A549 (cell line): ENCODE results near the genes ASB2, OTUB2, PPP4R4 and SERPINA3.

- PRO-cap = no peak
CAGE:
- cytosol, long polyA plus RNA = no peak
- long polyA plus RNA = no peak
- nucleus, long polyA plus RNA = no peak
Observed at GRCh38 chr14:93965336-93965653, 11.1 kb downstream of the ASB2 start.

DNA sequence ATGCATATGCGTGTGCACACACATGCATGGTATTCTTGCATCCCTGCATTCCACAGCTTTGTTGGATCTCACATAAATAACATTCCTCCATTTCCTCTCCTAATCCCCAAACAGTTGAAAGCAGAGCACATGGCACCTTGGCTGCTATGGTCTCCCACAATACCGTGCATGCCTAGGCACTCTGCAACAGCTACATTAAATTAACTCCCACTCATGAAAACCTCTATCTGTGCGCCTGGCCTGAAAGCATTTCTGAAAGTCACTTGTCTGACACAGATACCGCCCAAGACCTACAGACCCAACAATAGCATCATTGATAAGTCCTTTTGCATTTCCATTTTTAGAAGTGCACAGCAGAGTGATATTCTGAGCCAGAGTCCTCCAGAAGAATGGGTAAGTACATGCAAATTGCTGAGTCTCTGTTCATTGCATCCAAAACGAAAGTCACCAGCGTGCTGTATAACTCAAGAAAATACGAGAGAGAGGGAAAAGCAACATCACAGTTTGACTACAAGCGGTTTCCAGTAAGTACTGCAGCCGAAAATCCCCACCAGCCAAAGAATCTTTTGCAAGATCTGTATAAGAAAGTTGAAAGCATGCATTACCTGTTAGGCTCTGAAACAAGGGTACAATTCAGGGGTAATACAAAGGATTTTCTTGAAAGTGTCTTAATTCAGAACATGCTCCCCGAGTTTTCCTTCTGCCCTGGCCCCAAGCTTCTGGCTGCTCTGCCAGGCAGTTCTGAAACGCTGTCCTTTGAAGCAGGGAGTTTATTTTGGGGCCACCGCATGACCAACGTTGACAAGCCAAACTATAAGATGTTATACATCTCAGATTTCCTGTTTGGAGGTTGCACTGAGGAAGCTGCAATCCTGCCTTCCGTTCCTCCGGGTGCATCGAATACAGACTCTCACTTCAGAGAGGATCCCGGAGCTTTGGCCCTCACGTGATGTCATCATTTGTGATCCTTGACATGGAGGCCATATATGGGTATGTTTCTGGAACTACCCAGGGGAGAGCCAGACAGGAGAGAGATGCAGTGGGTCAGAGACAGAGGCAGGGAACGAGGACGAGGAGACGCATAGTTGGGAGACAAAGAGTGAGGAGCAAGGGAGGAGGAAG, at the start of gene ASB2:
Gene ASB2, minus strand, starts transcription at position 742 of the 1,122 bp plus-strand sequence.
- PRO-cap = no peak
CAGE:
- cytosol, long polyA plus RNA = no peak
- long polyA plus RNA = no peak
- nucleus, long polyA plus RNA = no peak

DNA sequence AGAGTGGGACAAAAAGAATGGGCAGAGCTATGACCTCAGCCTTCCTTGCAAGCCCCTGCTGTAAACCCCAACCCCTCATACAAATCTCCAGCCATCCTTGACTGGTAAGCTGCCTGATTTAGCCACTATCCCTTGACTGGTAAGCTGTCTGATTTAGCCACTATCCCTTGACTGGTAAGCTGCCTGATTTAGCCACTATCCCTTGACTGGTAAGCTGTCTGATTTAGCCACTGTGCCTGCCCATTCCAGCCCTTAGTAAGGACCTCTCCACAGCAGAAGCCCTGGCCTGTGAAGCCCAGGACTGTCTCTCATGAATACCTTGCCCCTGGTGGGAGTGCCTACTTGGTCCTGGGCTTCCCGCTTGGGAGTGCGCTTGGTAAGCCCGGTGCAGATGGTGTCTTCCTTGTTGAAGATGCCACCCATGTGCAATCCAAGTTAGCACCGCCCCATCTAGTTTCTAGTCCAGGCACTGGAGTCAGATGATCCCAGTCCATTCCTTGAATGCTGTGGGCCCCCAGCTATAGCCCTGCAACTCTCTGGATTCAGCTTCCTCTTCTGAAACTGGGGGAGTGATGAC, 5.5 kb upstream of the ASB2 start:
- PRO-cap = no peak
CAGE:
- cytosol, long polyA plus RNA = no peak
- long polyA plus RNA = no peak
- nucleus, long polyA plus RNA = no peak

- PRO-cap = no peak
CAGE:
- cytosol, long polyA plus RNA = no peak
- long polyA plus RNA = no peak
- nucleus, long polyA plus RNA = no peak
Observed at GRCh38 chr14:93994783-93995793, 2.0 kb upstream of the CCDC197 start.

DNA sequence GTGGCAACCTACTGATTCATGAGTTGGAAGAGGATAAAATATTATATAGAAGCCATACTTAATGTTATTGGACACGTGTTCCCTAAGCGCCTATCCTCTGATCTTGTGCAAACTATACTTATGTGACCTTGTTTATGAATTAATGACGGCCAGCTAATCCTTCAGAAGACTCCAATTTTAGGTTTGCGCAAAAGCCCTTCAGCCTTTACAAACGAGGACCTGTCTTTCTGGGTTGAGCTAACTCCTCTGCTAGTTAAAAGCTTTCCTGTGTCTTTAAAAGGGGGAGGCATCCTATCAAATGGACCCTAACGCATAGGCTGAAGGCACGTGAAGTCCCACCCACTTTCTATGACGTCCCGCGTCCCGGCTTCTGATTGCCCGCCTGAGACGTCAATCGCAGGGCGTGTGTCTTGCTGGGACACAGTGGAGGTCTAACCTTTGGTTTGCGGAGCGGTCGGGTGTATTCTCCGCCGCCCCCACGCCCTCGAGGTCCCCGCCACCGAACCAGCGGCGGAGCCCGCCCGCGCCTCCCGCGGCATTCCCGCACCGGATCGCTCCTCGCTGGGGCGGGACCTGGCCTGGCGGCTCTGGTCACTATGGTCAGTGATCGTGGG, at the start of gene OTUB2:
Gene OTUB2, plus strand, starts transcription at position 399 of the 614 bp plus-strand sequence.
- PRO-cap = no peak
CAGE:
- cytosol, long polyA plus RNA = no peak
- long polyA plus RNA = start-site peak on the plus strand centred at position 402 of the sequence, 43 bp wide, 37 and 27 reads in 2 replicates
- nucleus, long polyA plus RNA = no peak

DNA sequence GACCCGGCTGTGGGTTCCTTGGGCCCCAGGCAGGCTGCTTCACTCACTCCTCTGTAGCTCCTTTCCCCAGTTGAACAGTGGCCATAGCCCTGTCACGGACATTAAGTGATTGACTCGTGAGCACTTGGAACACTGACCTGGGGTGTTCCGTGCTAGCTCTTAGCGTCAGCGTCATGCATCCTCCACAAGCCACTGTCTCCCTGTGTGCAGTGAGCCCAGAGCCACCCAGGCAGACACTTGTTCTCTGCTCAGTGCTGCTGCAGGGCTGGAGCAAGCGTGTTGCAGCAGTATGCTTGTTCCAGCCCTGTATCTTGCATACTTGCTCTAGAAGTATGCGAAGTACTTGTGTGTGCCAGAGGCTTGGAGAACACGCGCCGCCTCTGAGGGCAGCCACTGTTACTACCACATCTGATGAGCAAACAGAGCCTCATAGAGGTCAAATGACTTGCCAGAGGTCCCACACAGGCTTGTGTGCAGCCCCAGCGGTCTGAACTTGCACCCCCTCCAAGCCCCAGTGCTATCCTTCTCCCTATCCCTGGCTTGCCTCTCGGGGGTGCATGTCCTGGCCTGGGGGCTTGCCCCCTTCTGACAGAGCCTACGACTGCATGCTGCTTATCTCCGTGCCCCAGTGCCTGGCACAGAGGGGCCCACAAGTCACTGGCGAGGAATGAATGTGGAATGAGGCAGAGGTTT, 15.8 kb downstream of the OTUB2 start:
- PRO-cap = no peak
CAGE:
- cytosol, long polyA plus RNA = no peak
- long polyA plus RNA = no peak
- nucleus, long polyA plus RNA = no peak

GRCh38 chr14:94054719-94055759, 26.0 kb downstream of the DDX24 start:
- PRO-cap = no peak
CAGE:
- cytosol, long polyA plus RNA = no peak
- long polyA plus RNA = no peak
- nucleus, long polyA plus RNA = no peak

GRCh38 chr14:94077478-94078200, 3.4 kb downstream of the DDX24 start:
- PRO-cap = no peak
CAGE:
- cytosol, long polyA plus RNA = no peak
- long polyA plus RNA = no peak
- nucleus, long polyA plus RNA = no peak

DNA sequence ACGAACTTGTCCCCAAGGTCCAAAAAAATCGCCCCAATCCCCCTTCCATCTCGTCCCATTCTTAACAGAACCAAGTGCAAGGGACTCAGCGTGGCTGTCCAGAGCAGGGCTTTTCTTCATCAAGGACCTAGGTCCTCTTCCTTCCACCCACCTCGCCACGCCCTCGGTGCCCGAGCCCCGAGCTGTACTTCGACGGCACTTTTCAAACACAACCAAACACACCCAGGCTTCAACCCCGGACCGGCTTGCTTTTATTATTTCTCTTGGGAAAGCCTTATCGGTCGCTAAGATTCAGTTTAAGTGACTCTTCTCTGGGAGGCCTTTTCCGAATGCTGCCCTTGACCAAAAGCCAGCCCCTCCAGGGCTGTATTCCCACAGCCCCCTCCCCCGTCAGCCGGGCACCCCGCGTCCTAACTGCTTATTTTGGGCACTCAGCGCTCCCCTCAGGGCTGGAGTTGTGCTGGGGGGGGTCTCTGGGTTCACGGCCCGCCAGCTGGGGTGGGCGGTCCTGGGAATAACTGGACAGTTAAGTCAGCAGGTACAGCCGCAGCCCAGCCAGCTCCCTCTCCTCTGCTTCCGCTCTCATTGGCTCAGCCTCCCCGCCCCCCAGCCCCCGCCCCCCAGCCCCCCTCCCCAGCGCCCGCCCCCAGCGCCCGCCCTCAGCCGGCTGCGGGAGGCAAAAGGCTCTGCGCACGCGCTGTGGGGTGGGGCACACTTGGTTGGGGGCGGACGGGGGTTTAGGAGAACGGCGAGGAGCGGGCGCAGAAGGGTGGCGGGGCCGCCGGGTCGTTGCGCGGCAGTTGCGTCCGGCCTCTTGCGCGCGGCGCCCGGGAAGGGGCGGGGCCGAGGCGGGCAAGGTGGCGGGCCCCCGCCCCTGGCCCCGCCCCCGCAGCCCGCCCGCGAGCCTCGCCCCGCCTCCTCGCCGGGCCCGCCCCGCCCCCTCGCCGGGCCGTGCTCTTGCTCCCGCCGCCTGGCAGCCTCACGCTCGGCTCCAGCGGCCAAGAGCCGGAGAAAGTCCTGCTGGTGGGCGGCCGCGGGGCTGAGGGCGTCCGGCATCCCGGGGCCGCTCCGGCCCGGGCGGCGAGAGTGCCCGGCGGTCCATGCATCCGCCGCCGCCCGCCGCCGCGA, at the start of gene PPP4R4:
Gene PPP4R4, plus strand, starts transcription at position 957 of the 1,128 bp plus-strand sequence.
- PRO-cap = no peak
CAGE:
- cytosol, long polyA plus RNA = no peak
- long polyA plus RNA = no peak
- nucleus, long polyA plus RNA = no peak

DNA sequence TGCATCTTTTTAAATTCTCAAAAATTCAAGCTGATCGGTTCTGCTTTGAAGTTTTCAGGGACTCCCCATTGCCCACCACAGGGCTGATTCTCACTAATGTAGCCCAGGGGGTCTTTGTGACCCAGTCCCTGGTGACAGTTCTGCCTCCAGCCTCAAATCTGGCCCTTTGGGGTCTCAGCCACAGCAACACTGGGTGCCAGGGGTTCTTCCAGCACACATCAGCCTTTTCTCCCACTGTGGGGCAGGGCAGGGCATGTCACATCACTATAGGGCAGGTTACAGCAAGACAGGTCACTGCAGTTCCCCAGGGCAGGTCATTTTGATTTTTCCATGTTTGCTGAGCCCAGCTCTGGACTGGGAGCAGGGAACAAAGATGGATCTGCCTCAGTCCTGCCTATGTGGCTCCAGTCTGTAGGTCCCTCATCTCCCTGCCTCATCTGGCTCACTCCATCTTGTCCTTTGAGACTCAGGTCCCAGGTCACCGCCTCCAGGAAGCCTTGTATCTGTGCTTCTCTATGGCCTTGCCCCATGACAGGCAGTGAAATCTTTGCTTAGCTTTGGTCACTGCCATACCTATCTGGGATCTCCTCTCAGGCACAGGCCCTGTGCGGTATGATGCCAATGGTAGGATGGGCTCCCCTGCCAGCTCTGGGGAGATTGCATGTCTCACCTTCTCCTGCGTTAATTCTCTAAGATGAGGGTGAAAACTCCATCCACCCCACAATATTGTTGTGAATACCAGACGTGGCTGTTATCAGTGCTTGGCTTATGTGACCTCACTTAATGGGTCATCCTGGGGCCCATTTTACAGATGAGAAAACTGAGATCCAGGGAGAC, 1.7 kb downstream of the SERPINA6 start:
- PRO-cap = no peak
CAGE:
- cytosol, long polyA plus RNA = no peak
- long polyA plus RNA = no peak
- nucleus, long polyA plus RNA = no peak

GRCh38 chr14:94345655-94346145, 22.6 kb upstream of the SERPINA6 start:
- PRO-cap = no peak
CAGE:
- cytosol, long polyA plus RNA = no peak
- long polyA plus RNA = no peak
- nucleus, long polyA plus RNA = no peak

GRCh38 chr14:94353739-94354055, 30.6 kb upstream of the SERPINA6 start:
- PRO-cap = no peak
CAGE:
- cytosol, long polyA plus RNA = no peak
- long polyA plus RNA = no peak
- nucleus, long polyA plus RNA = no peak

DNA sequence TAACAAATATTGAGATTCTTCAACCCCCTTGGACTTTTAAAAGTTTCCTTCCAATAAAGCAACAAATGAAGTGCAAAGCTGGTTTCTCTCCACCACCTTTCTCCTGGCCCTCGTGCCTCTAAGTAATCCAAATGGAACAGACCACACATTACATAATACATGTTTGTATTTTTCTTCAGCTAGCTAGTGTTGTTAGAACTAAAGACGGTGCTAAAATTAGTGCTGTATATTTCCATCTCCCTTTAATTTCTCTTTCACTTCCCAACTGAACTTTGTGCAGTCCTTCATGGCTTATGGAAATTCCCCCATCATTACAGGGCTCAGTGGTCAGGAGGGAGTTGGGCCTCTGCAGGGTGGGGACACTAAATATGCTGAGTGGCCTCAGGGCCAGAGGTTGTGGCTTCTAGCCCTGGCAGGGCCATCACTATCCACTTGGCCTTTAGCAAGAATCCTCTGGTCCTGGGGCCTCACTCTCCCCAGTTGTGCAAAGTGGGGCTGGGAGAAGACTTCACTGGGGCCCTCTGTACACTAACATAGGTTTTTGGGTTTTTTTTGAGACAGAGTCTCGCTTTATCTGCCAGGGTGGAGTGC, 3.5 kb downstream of the SERPINA1 start:
- PRO-cap = no peak
CAGE:
- cytosol, long polyA plus RNA = no peak
- long polyA plus RNA = no peak
- nucleus, long polyA plus RNA = no peak

- PRO-cap = no peak
CAGE:
- cytosol, long polyA plus RNA = no peak
- long polyA plus RNA = no peak
- nucleus, long polyA plus RNA = no peak
Observed at GRCh38 chr14:94395371-94395610, 6.9 kb upstream of the SERPINA1 start.

DNA sequence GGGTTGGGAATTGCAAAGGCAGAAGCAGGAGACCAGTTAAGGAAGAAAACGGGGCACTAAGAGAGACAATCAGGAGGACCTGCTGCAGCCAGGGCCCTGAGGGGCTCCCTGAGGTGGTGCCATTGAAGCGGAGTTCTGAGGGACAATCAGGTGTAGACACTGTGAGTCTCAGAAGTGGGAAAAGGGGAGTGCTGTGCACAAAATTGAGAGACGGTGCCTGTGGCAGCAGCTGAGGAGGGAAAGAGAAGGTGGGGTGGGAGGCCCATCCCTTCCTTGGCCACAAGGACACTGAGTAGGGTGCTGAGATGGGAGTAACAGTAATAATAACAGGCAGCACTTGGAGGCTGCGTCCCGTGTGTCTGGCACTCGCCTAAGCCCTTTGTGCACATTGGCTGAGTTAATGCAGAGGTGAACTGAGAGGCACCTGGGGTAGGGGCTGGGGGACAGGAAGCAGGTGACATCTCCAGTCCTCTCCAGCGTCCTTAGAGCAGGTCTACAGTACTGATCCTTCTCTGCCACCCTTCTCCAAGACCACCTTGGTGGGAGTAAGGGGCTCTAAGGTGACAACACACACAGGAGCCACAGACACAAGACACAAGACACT, 14.9 kb upstream of the SERPINA3 start:
- PRO-cap = no peak
CAGE:
- cytosol, long polyA plus RNA = no peak
- long polyA plus RNA = no peak
- nucleus, long polyA plus RNA = no peak

- PRO-cap = no peak
CAGE:
- cytosol, long polyA plus RNA = no peak
- long polyA plus RNA = no peak
- nucleus, long polyA plus RNA = no peak
Observed at GRCh38 chr14:94610520-94610986, 1.6 kb upstream of the SERPINA3 start.

- PRO-cap = no peak
CAGE:
- cytosol, long polyA plus RNA = no peak
- long polyA plus RNA = start-site peak on the plus strand at chr14:94612389-94612394, 218 and 120 reads in 2 replicates
- nucleus, long polyA plus RNA = no peak
Observed at GRCh38 chr14:94612000-94612634, at the start of gene SERPINA3. Gene SERPINA3 (plus strand): TSS chr14:94612391.

- PRO-cap = no peak
CAGE:
- cytosol, long polyA plus RNA = no peak
- long polyA plus RNA = no peak
- nucleus, long polyA plus RNA = no peak
Observed at GRCh38 chr14:94612635-94613232, 543 bp downstream of the SERPINA3 start.

DNA sequence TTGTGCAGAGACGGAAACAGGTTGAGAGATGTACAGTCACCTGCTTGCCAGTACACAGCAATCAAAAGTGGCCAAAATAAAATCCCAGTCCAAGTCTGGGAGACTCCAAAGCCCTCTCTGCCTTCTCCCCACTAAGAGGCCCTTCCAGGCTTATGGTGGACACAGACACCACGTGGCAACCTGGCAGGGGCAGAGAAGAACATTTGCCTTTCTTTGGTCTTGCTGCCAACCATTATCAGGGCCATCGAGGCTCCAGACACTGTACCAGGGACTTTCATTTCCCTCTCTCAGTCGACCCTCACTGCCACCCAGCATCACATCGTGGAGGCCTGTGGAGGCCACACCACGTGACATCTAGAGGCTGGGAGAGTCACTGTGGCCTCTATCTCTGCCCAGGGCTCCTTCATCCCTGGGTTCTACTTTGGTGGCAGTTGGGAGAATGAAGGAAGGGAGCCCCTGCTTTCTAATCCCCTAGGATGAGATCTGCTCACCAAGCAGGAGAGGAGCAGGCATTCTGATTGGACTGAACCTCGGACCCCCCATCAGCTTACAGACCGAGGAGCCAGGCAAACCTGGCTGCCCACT, 1.5 kb downstream of the SERPINA3 start:
- PRO-cap = no peak
CAGE:
- cytosol, long polyA plus RNA = no peak
- long polyA plus RNA = no peak
- nucleus, long polyA plus RNA = no peak

GRCh38 chr14:94620824-94621855, 8.9 kb downstream of the SERPINA3 start:
- PRO-cap = no peak
CAGE:
- cytosol, long polyA plus RNA = no peak
- long polyA plus RNA = no peak
- nucleus, long polyA plus RNA = no peak